Sciatic nerve (tissue), 1 donor: Measurements from ENCODE around the genes SMLR1 and ENPP3.

- PRO-cap: no peak
Measured at GRCh38 chr6:128521375-128521785, 981 bp upstream of the PTPRK start.

DNA sequence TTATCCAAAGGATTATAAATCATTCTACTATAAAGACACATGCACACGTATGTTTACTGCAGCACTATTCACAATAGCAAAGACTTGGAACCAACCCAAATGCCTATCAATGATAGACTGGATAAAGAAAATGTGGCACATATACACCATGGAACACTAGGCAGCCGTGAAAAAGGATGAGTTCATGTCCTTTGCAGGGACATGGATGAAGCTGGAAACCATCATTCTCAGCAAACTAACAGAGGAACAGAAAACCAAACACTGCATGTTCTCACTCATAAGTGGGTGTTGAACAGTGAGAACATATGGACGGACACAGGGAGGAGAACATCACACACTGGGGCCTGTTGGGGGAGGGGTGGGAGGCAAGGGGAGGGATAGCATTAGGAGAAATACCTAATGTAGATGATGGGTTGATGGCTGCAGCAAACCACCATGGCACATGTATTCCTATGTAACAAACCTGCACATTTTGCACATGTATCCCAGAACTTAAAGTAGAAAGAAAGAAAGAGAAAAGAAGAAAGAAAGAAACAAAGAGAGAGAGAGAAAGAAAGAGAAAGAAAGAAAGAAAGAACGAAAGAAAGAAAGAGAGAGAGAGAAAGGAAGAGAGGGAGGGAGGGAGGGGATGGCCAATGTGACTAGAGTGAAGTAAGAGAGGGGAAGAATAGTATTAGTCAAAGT lies 114.0 kb downstream of the LAMA2 start:
- PRO-cap: no peak

GRCh38 chr6:129131003-129131781 lies 248.3 kb downstream of the LAMA2 start:
- PRO-cap: no peak

DNA sequence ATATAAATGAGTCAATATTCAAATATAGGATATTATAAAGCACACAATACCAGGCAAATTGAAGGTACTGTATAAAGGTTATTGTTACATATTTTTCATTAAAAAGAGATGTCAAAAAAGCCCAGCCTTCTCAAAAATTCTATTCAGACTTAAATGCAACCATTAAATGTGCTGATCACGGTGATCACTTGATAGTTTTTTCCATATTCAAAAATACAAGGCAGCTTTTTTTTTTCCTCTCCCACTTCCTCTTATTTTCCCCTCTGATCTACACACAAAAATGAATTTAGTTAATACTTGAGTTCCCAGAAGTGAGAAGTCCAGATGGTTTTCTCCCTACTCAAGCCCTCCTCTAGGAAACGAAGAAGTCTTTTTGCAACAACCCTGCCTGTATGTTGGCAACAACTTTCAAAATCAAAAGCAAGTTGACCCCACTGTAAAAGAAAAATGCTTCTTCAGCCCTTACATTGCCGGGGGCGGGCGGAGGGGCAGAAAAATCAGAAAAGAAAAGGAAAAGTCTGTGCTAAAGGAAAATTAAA lies 24.4 kb downstream of the ARHGAP18 start:
- PRO-cap: unidirectional peak, plus-strand start at position 293 of the sequence

DNA sequence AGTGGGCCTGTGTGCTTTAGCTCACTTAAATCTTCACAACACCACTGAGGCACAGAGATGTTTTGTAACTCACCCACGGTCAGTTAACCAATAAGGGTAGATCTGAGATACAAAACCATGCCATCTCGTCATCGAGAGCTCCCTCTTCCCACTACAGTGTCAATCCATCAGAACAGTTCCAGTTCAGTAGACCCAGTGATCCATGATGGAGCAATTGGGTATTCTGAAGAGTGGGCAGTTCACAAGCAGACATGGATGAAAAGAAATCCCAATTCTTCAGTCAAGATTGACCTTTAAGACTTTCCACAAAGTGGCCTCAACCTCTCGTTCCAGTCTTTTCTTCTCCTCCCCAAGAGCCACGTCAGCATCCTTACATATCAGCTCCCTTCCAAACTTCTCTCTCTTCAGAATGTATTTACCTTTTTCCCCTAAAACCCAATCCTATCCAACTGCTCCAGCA lies 22.1 kb downstream of the ARHGAP18 start:
- PRO-cap: no peak

DNA sequence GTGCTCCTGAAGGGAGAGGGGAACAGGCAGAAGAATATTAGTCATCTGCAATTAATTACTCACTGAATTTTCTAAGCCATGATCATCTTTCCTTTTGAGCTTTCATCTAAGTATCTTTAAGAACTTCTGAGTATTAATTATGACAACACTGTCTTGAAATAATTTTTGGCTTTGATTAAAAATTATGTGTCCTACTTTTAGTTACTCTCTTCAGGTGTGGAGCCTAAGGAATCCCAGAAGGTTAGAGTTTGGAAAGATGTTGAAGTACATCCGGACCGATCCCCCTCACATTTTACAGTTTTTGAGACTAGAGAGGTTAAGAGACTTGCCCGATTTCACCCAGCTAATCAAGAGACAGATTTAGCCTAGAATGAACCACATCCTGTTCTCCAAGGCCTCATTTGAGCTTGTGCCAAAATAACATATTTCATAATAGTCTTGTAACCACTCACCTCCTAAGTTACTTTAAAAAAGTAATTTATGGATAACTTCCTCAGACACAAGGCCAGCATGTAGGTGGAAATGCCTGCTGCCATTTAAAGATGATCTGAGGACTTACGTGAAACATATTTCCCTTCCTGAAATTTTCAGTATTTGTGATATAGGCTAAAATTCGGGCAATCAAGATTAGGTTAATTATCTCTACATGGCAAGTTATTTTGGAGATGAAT lies 39.7 kb upstream of the ARHGAP18 start:
- PRO-cap: no peak

DNA sequence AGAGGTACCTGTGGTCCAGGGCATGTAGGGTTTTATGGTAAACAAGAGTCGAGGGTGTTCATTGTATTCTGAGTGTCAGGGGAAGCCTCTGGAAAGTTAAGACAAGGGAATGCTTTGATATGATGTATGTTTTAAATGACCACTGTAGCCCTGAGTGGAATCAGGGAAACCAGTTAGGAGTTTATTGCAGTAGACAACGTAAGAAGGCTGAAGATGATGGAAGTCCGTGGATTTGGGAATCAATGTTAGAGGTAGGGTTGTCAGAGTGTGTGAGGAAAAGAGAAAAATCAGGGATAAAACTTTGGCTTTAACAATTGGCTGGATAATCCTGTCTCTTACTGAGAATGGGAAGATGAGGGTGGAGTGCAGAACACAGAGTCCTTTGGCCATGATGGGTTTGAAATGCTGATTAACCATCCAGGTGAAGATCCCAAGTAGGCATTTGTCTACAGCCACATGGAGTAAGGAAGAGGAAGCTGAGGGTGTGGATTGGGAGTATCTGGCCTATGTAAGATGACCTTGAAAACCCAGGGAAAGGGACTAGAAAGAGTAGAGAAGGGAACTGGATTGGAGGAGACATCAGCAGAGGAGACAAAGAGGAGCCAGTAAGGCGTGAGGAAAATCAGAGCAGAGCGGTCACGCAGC lies 36.0 kb downstream of the L3MBTL3 start:
- PRO-cap: no peak

- PRO-cap: unidirectional peak, minus-strand start at chr6:130671706
Measured at GRCh38 chr6:130671447-130672022, 155.7 kb upstream of the SMLR1 start.

DNA sequence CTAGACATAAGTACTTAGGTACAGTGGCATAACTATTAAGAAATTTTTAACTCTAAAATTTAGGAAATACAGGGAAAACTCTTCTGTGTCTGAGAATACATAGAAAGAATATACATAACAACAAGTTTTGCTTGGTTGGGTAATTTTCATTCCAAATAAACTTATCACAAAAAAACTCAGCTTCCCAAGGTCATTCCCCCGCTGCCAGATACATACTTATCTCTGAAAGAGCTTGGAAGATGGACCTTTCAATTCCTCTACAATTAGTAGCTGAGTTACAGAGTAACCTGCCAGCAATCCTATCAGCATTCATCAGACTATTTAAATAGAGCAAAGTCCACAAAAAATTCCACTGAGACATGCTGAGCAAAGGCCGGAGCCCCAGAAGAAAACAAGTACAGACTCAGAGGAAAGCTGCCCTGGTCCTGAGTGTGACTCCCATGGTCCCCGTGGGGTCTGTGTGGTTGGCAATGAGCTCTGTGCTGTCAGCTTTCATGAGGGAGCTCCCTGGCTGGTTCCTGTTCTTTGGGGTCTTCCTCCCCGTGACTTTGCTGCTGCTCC lies at the start of gene SMLR1:
Gene SMLR1, plus strand, starts transcription at position 352 of the 561 bp plus-strand sequence.
- PRO-cap: no peak

DNA sequence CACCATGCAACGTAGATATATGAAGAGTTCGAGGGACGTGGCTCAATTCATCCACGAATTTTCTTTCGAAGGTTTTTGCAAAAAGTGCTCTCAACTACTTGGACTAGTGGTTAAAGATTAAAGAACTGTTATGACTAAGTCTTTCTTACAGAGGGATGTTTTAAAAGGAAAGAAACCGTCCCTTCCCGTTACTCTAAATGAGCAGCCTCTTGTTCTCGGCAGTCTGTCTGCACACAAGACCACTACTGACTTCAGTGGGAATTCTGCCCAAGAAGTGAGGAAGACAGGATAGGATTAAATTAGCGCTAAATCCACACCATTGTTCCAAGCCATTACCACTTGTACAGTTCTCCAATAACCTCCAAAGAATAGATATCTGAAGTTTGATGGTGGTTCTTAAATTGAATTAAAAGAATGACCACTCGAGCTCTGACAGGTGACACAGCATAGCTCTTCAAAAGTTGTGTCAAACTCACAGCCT lies 2.0 kb downstream of the EPB41L2 start:
- PRO-cap: no peak

GRCh38 chr6:131183354-131184252 lies 48.3 kb downstream of the AKAP7 start:
- PRO-cap: no peak

GRCh38 chr6:131325490-131326031 lies 190.3 kb downstream of the AKAP7 start:
- PRO-cap: no peak

- PRO-cap: no peak
Measured at GRCh38 chr6:131562205-131562863, 10.7 kb upstream of the ARG1 start.

DNA sequence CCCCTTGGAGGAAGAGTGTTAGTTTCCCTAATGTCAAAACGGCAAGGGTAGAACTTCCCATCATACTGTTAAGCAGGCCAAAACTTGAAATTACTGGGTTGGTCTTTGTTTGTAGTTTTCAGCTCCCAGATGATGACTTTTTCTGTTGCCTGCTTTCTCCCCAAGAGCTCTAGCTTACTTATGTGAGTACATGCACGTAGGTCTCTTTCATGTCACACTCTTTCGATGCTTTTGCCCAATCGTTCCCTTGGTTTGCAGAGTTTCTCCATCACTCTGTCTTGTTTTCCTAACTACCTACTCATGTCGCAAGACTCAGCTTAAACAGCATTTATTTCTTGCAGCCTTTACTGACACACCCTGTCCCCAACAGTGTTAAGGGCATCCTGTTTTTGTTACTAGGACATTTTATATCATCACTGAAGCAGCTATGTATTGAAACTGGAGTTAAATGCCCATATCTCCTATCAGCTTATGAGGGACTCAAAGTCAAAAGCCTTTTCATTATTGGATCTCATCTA lies 2.8 kb downstream of the ARG1 start:
- PRO-cap: unidirectional peak, minus-strand start at position 162 of the sequence

DNA sequence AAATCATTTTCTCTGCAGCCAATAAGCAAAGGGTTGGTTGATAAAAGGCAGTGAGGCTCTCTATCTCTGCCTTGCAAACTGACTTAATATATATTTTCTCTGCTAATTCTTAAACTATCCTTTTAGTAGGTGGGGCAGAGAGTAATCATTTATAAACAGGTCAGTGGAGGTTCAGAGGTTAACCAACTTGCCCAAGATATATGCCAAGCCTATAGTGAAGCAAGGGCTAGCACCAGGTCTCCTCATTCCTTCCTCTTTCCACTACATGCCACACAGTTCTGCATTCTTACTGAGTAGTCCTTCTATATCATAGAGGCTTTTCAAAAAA lies 8.4 kb downstream of the ARG1 start:
- PRO-cap: no peak

DNA sequence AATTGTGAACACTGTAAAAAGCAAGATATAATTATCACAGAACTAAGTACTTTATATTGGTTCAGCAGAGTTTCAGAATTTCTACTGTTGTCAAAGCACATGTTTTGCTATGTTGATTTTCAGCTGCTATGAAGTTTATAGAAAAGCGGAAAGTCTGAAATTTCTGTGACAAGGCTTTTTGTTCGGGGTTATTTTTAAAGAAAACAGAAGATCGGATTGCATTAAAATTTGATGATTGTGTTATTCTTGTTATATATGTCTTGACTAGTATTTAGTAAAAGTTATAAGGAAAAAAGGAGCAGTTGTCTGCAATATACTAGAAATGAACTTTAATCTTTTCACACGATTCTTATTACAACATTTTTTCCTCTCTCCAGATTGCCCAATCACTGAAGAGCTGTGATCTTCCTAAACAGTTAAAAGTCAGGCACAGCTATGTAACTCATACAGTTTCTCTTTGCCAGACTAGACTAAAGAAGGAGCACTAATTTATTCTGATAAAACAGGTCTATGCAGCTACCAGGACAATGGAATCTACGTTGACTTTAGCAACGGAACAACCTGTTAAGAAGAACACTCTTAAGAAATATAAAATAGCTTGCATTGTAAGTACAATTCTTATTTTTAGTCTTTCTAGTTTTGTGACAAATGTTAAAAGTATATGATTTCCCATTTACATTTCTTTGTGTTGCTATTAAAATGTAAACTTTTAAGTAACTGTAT lies at the start of gene ENPP3:
Gene ENPP3, plus strand, starts transcription at position 445 of the 723 bp plus-strand sequence.
- PRO-cap: no peak

GRCh38 chr6:131652411-131652938 lies 15.4 kb downstream of the ENPP3 start:
- PRO-cap: no peak

DNA sequence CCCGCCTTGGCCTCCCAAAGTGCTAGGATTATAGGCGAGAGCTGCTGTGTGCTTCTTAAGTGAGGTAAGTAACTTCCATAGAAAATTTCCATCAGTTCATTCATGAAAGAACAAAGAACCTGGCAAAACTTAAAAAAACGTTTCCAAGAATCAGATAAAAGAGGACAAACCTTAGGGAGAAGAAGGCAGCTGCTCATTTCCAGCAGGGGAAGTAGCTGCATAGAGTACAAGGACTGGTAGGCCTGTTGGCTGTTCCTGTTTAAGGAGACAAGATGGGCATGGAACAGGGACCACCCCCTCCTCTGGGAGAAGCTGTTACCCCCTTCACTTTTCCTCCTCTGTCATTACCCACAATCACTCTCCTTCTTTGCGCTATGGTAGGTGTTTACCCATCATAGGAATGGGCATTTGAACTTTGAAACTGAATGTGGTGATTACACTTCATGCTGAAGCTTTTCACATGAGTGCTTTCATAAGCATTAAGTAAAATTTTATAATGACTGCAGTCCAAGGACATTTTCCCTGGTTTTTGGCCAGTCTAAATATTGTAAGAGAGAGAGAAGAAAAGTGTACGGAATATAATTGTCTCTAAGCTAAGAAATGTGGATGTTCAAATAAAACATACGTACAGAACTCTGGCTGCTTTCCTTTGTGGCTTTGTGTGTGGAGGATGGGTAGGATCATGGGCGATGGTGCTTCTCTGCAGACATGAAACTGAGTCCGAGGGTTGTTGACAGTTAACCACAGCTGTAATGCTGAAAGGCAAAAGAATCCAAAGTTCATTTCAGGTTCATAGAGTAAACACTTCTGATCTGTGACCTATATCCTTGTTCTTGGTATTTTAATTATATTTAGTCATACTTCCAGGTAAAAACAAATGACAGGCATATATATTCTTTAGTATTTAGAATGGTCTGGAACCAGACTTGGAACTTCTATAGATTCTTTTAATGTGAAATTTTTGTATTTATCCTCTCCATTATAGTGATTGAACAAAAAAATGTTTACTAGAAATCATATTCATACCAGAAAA lies 56.3 kb downstream of the CCN2 start:
- PRO-cap: no peak

- PRO-cap: no peak
Measured at GRCh38 chr6:131998502-131999110, 47.4 kb upstream of the CCN2 start.

GRCh38 chr6:132019799-132020907 lies 69.0 kb upstream of the CCN2 start:
- PRO-cap: no peak